Thyroid gland (tissue), 7 donors: ENCODE measurements around a stretch of chr10.

DNA sequence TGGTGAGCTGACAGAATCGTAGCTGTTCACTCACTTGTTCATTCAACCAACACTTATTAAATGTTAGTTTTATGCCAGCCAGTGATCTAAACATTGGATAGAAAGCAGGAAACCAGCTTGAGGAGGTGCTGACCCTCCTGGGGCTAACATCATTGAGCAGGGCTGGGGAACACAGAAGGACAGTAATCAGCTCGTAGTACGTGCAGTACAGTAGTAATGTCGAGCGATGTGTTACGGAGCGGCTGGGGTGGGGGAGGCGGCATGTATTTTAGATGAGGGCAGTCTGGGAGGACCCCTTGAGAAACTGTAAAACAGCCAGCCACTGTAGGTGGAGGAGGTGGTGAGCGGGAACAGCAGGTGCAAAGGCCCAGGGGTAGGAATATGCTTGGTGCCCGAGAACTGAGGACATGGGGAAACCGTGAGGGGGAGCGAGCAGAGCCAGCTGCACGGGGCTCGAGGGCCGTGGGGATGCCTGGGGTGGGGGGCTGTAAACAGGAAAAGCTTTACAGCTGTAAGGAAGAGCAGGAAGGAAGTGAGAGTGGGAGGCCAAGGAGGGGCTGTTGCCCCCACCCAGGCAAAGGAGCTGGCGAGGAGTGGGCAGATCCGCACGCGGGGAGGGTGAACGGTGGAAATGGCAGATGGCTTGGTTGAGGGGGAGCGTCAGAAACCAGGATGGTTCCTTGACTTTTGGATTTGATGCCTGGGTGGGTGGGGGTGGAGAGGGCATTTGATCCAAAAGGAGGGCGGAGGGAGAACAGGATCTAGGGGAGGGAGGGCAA is 34.2 kb downstream of the ZMIZ1 start:
- PRO-cap, 2 experiments, result no peak in any of the 2 experiments
- RAMPAGE, long total RNA, 5 experiments, result no peak in any of the 5 experiments

DNA sequence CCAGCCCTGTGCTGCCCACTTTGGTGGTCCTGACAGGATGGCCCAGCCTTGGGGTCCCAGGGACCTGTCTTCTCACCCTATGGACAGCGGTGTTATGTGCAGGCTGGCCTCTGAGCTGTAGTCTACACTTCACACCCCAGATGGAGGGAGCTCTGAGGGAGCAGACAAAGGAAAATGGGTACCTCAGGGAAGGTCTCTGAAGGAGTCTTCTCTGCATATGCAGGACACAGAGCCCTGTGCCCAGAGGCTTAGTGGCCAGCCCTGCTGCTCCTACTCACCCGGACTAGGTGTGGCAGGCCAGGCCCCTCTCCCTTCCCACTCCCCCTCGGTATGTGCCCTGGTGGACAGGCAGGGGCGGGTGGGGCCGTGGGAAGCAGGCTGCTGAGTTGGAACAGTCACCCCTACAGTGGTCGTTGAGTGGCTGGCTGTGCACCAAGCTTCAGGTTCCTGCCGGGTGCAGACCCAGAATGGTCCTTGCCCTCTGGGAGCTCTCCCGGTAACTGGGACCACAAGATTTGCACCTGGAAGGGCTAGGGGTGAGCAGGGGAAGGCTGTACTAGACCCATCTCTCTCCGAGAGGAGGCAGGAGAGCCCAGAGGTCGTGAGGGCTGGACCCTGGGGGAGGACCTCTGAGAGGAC is 68.5 kb downstream of the ZMIZ1 start:
- PRO-cap, 2 experiments, result no peak in any of the 2 experiments
- RAMPAGE, long total RNA, 5 experiments, result no peak in any of the 5 experiments

GRCh38 chr10:79145894-79146469 is 77.2 kb downstream of the ZMIZ1 start:
- PRO-cap, 2 experiments, result no peak in any of the 2 experiments
- RAMPAGE, long total RNA, 5 experiments, result no peak in any of the 5 experiments

GRCh38 chr10:79178850-79179152 is 110.0 kb downstream of the ZMIZ1 start:
- PRO-cap, 2 experiments, result no peak in any of the 2 experiments
- RAMPAGE, long total RNA, 5 experiments, result no peak in any of the 5 experiments

- PRO-cap, 2 experiments, result peak in 1 of 2 experiments; most common minus-strand start chr10:79182899 (in 1)
- RAMPAGE, long total RNA, 5 experiments, result no peak in any of the 5 experiments
These were observed 113.9 kb downstream of the ZMIZ1 start for GRCh38 chr10:79182428-79183376.

DNA sequence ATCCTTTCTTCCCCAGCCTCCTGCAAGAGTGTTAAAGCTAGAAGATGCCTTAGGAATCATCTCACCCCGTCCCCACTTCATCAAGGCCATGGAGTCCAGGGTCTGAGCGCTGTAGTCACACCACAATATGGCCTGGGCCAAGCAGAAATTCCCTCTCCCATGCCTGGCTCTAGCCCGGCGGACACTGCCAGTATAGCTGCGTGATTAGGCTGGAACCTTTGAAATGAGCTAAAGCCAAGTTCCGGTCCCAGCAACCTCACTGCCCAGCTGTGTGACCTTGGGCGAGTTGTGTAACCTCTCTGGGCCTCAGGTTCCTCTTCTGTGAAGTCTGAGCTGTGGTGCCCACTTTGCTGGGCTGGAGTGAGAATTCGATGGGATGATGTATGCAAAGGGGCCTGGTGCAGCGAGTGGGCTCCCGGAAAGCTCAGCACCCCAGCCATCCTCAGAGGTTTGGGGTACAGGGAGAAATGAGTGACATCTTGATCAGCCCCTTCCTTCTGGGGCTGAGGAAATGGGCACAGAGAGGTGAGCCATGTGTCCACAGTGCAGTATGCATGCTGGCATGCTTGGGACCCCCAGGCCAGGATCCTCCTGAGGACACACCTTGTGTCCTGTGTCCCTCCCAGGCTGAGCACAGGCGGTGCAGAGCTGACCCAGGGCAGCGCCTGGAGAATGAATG is 118.5 kb downstream of the ZMIZ1 start:
- PRO-cap, 2 experiments, result no peak in any of the 2 experiments
- RAMPAGE, long total RNA, 5 experiments, result no peak in any of the 5 experiments

- PRO-cap, 2 experiments, result no peak in any of the 2 experiments
- RAMPAGE, long total RNA, 5 experiments, result no peak in any of the 5 experiments
These were observed 123.4 kb downstream of the ZMIZ1 start for GRCh38 chr10:79192041-79192640.

GRCh38 chr10:79238553-79238981 is 108.7 kb upstream of the PPIF start:
- PRO-cap, 2 experiments, result no peak in any of the 2 experiments
- RAMPAGE, long total RNA, 5 experiments, result no peak in any of the 5 experiments

- PRO-cap, 2 experiments, result peak in 2 of 2 experiments; most common plus-strand start chr10:79242354 (in 2); most common minus-strand start chr10:79242219 (in 2)
- RAMPAGE, long total RNA, 5 experiments, result no peak in any of the 5 experiments
These were observed 104.8 kb upstream of the PPIF start for GRCh38 chr10:79242113-79243143.

DNA sequence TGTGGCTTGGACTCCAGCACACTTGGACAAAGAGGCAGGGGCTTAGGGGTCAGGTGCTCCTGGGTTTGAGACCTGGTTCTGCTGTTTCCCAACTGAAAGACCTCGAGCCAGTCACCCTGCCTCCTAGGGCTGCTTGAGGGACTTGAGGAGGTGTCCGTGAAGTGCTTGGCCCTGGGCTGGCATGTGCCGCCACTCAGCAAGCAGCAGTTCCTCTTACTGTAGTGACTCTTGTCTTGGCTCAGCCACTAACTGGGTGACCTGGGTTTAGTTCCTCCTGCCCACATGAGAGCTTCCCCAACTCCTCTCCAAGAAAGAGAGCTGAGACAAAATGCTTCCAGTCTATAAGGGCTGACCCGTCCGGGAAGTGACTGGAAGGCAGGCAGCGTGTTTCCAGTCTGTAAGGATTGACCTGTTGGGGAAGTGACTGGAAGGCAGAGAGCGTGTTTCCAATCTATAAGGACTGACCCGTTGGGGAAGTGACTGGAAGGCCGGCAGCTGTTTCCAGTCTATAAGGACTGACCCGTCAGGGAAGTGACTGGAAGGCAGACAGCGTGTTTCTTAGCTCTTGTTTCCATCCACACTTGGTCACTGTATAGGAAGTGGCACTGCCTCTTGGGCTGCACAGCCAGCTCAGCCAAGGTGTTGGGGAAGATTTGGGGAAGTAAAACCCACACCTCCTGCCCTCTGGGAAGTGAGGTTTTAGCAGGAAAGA is 53.4 kb upstream of the PPIF start:
- PRO-cap, 2 experiments, result no peak in any of the 2 experiments
- RAMPAGE, long total RNA, 5 experiments, result no peak in any of the 5 experiments

- PRO-cap, 2 experiments, result no peak in any of the 2 experiments
- RAMPAGE, long total RNA, 5 experiments, result no peak in any of the 5 experiments
These were observed 43.6 kb upstream of the PPIF start for GRCh38 chr10:79303429-79304393.

DNA sequence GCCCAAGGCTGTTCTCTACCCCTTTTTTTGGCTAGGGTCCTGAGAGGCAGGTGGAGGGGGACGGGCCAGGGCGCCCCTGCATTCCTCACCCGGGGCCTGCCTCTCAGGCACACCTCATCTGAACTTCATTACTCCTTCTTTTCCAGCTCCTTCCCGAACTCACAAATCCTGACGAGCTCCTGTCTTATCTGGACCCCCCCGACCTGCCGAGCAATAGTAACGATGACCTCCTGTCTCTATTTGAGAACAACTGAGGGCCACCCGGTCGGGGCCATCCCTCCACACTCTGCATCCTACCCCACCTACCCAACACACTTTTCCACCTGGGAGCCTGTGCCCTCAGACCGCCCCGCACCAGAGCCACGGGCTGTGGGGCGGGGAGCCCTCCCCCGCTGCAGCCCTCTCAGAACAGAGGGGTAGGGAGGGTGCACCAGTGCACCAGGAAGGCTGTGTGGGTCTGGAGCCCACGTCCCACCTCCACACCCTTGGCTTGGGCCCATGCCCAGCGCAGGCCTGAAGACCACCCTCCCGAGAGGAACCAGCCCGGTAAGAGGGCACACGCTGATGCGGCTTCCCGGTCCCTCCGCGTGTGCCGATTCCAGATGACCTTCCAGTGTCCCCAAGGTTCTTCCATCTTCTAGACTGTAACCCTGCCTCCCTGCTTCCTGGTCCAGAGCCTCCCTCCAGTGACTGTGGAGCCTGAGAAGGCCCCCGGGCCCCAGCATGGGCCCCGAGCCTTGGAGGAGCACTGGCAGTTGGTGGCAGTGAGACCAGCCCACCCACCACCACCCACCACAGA is 34.6 kb upstream of the PPIF start:
- PRO-cap, 2 experiments, result no peak in any of the 2 experiments
- RAMPAGE, long total RNA, 5 experiments, result start-site peak on the plus strand in 1 of 5 experiments, centred at position 367 of the sequence, 78 reads per replicate

GRCh38 chr10:79313295-79313591 is 34.0 kb upstream of the PPIF start:
- PRO-cap, 2 experiments, result no peak in any of the 2 experiments
- RAMPAGE, long total RNA, 5 experiments, result no peak in any of the 5 experiments

DNA sequence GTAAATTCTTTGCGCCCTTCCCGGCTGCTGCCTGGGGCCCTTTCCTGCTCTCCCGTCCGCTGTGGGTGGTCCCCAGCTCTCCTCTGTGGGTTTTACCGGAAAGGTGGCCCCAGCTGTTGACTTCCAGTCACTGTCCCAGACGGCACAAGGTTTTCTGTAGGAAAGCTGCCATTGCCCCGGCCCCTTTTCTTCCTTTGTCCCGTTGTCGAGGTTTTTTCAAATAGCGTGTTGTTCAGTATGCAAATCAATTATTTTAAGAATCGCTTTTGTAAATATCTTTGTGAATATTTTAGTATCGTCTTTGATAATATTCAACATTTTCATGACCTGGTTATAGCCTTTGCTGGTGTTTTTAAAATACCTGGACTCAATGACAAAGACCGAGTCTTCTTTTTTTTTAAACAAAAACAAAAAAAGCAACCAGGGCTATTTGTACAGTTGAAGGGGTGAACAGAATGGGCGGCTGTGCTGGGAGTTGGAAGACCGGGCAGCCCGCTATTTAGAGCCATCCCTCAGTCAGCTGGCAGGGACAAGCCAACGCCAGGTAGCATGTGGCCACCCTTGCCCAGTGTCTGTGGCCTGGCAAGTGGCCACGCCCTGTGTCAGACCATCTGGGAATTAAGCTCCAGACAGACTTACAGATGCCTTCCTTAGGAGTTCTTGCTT is 32.8 kb upstream of the PPIF start:
- PRO-cap, 2 experiments, result no peak in any of the 2 experiments
- RAMPAGE, long total RNA, 5 experiments, result no peak in any of the 5 experiments

DNA sequence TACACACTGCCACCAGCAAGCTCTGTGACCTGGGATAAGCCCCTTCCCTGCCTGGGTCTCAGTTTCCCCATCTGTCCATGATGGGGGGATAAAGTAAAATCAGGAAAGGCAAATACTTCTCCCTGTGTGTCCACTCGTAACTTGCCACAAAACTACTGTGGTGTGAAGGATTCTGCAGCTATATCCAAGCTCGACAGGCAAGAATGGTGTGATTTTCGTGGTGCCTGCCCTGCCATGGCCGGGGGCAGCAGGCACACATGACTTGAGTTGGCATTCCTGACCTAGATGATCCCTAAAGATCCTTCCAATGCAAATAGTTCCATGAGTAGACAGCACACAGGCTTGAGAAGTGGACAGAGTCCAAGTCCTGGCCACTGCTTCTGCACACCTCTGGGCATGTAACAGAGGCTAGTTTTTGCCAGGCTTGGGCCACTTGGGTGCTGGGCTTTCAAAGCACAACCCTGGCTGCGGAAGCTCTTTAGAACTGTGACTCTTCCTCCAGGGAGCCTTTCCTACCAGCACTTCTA is 36.5 kb downstream of the ZCCHC24 start:
- PRO-cap, 2 experiments, result peak in 1 of 2 experiments; most common plus-strand start position 237 of the sequence (in 1)
- RAMPAGE, long total RNA, 5 experiments, result no peak in any of the 5 experiments

DNA sequence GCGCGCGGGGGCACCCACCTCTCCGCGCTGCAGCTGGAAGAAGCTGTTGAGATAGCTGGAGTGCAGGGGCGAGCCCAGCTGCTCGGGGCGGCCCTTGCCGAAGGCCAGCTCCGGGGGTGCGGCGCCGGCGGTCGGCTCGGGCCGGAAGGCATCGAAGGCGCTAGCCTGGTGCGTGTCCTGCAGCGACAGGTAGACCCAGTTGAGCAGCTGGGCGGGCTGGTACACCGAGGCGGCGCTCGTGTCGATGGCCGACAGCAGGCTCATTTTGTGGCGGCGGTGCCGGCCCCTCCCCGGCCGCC is 298 bp downstream of the ZCCHC24 start:
- PRO-cap, 2 experiments, result peak in 2 of 2 experiments; most common plus-strand start position 49 of the sequence (in 1); most common minus-strand start position 240 of the sequence (in 2)
- RAMPAGE, long total RNA, 5 experiments, result start-site peak on the minus strand in 4 of 5 experiments, centred at positions 244 to 262 of the sequence, 18 to 91 reads per replicate

DNA sequence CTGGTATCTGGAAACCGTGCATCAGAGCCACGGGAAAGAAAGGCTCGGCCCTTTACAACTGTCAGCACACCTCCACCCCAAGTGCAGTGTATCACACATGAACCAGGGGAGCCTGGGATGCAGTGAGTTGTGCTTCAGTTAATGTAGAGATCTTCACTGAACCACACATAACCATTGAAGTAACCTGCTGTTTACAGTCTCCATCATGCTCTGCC is 12.0 kb downstream of the NUTM2B start:
- PRO-cap, 2 experiments, result no peak in any of the 2 experiments
- RAMPAGE, long total RNA, 5 experiments, result no peak in any of the 5 experiments

- PRO-cap, 2 experiments, result no peak in any of the 2 experiments
- RAMPAGE, long total RNA, 5 experiments, result no peak in any of the 5 experiments
These were observed 61.0 kb upstream of the NUTM2E start for GRCh38 chr10:79765546-79766001.

- PRO-cap, 2 experiments, result no peak in any of the 2 experiments
- RAMPAGE, long total RNA, 5 experiments, result no peak in any of the 5 experiments
These were observed 16.0 kb downstream of the PLAC9 start for GRCh38 chr10:80148316-80149224.

DNA sequence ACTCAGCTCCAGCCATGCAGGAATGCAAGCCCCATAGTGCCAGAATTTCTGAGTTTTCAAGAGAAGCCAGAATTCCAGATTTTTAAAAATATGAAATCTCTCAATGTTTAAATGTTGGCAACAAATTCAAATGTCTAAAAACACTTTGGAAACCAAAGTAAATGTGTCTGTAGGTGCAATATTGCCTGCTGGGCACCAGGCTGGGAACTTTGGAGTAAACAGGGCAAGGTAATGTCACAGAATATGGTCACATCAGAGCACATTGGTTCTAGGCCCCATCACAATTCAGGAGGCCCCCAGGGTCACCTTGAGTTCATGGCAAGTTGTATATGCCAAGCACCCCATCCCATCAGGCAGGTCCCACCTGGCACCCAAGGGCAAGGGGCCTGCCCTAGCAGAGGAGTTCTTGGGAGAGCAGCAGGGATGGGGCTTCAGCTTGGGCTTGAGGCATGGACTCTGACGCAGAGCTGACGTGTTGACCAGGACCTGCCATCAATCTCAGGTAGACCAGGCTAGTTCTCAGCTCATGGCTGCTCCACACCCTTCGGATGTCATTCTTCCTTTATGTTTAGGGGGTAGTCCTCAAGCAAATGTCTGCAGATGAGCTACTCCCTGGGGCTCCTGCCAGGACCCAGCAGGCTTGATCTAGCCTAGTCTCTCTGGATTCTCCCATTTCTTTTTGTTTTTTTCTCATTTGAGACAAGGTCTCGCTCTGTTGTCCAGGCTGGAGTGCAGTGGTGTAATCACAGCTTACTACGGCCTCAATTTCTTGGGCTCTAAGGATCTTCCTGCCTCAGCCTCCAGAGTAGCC is 20.9 kb downstream of the PLAC9 start:
- PRO-cap, 2 experiments, result no peak in any of the 2 experiments
- RAMPAGE, long total RNA, 5 experiments, result no peak in any of the 5 experiments